H4 (cell line): ENCODE data around the genes ARL1 and PAH.

DNA sequence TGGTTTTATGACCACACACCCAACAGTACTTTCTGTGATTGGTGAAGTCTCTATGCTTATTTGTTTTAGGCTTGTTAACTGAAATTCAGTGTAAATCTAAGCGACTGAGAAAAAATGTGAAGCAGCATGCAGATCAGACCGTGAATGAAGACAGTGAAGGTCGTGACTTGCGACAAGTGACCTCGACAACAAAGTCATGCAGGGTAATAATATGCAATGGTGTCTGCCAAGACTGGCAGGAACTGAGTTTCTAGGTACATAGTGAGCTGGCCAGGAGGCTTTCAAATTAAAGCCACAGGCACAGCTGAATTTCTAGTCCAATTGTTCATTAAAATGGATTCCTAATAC is 38.7 kb upstream of the GAS2L3 start:
- RAMPAGE, long total RNA, result no peak

DNA sequence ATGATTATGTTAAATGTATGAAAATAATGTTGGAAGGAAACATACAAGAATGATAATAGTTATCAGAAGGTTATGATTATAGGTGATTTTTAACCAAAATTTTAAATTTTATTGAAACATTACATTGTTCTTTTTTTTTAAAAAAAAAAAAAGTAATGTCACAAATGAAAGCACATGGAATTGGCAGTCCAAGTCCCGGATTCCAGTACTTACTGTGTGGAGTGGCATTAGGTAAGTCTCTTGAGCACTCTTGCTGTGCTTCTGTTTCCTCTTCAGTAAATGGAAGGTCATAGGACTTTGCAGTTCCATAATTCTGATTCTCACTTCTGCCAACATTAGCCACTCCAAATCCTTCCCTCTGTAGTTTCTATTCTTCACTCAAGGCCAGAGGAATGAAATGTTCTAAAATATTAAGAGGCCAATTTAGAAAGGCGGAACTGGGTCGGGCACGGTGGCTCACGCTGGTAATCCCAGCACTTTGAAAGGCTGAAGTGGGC is 19.7 kb upstream of the SLC5A8 start:
- RAMPAGE, long total RNA, result no peak

DNA sequence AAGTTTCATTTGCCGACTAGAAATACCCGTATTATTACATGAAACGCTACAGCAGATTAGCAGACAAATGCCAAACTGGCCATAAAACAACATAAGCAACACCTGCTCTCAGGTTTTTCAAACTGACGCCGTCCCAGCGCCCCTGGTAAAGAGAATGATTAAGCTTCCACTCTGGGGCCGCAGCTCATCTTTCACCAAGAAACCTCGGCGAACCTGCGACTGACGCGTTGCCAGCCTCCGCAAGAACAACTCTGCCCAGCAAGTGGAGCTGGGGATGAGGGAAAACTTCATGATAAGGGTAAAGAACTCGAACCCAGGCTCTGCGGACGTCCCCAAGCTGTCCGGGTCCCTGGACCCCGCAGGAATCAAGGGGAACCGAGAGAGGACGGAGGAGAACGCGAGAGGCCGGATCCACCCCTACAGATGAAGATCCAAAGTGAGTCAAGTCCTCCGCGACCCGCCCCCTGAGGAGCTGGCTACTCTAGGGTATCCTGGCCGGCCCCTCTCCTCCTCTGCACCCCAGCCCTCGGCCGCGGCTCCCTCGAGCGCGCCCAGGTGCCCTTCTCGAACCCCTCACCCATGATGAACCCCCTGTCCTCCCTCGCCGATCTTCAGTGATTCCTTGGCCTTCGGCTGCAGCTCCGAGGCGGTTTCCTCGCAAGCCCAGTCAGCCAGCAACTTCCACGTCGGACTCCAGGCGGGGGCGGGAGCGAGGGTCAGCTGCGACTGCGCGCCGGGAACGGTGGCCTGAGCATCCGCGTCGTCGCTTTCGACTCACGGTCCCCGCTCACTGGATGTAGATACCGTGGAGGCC is at the start of gene ARL1:
Gene ARL1 (minus strand): TSS at position 708 of the 814 bp plus-strand sequence.
- RAMPAGE, long total RNA, result start-site peak on the minus strand centred at position 688 of the sequence, 25 bp wide, 149 reads

DNA sequence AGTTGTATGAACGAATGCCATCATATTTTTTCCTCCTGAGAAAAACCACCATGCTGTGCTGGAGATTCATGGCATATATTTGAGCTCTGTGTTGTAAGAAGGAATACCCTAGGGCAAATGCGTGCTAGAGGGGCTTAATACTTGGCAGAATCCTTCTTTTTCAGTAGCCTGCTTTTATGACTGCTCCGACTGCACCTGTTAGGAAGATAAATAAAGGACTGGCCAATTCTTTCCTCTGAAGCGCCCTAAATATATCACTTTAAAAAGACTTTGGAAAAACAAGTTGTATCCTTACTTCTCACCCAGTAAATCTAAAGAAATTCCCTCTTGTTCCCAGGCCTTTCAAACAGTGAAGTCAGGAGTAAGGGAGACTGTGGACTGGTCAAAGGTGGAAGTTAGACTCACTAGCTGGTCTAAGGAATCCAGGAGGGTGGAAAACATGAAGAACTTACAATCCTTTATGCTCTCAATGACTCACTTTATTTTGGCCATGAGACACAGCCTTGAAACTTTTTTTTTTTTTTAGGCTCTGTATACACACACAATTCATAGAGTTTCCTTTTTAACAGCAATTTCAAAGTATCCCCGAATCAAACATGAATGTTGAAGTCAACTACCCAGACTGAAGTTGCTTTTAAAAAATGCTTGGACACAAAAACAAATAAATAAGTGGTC is 5.2 kb downstream of the MYBPC1 start:
- RAMPAGE, long total RNA, result no peak

DNA sequence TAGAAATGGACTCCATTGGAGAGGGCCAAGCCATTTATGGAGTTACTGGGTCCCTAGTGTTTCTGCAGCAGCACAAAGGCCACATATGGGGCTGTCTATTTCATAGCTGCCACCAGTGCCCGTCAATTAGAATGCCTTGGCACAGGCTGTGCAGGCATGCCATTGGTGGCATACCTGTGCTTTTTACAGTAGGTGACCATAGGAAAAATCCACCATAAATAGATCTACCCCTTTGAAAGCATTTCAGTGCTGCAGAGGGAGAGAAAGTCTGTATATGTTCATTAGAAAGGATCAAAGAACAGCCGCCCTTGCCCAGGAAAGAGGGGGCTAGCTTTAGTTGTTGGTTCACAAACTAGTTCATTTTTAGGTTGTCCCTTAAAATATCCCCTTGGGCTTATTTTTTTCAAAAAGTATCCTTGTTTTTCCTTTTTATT is 13.2 kb downstream of the MYBPC1 start:
- RAMPAGE, long total RNA, result no peak

DNA sequence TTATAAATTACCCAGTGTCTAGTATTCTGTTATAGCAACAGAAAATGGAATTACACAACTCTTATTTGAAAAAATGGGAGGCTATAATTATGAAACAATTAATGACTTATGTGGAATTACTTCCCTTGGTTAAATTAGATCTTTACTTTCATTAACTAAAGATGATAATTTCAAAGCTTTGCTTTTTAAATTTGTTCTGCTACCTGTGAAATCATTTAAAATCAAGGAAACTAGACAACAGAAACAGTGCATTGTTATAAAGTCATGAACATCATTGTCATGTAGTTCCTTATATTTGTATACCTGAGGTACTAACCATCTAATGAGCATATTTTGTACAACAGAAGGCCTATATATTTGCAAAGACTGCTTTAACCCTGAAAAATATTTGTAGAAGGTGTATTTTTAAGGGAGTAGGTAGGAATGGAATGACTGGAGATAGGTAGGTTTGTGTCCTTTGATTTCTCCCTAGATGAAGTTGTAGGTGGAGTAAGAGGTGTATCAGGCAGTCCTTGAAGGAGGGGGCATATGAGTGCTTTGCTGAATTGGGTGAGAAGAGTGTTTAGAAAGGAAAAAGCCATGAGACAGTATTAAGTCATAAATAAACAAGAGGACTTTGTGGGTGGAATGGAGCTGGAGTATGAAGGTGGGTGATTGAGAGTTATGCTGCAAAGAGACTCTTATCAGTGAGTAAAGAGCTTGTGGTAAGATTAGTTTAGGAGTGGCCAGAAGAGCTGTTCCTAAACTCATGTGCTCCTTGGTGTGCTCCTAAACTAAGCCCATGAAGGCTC is 9.4 kb downstream of the CHPT1 start:
- RAMPAGE, long total RNA, result no peak

DNA sequence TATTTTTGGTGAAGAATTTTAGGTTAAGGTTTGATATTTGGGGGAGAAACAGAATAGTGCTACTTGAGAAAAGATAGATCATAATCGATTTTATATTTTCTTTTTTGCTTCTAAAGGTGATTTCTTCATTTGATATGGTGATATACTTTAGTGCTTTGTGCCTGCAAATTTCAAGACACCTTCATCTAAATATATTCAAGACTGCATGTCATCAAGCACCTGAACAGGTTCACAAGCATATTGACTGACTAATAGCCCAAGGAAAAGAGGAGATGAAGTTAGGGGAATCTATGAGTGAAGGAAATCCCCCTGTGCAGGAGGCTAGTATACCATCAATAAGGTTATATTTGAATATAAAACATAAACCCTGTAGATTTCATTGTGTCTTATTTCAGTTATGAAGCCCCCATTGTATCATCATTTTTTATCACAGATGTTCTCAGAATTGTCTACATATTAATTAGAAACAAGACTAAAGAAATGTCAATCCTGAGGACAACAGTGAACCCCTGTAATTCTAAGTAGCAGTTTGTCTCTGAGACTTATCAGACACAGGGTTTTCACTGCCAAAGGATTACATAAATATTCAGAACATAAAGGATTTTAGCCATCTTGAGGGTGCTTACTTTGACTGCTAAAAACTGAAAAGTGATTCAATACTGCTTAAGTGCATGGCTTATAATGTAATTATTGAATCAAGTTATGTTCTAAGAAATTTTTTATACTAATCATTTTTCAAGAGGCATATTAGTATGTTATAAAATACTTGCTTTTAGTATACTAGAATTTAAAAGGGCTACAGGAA is 12.9 kb downstream of the SYCP3 start:
- RAMPAGE, long total RNA, result no peak

GRCh38 chr12:101770288-101770912 is 31.1 kb upstream of the SYCP3 start:
- RAMPAGE, long total RNA, result no peak

GRCh38 chr12:101772332-101772977 is 33.2 kb upstream of the SYCP3 start:
- RAMPAGE, long total RNA, result no peak

GRCh38 chr12:102063064-102063589 is 1.3 kb upstream of the WASHC3 start:
- RAMPAGE, long total RNA, result no peak

DNA sequence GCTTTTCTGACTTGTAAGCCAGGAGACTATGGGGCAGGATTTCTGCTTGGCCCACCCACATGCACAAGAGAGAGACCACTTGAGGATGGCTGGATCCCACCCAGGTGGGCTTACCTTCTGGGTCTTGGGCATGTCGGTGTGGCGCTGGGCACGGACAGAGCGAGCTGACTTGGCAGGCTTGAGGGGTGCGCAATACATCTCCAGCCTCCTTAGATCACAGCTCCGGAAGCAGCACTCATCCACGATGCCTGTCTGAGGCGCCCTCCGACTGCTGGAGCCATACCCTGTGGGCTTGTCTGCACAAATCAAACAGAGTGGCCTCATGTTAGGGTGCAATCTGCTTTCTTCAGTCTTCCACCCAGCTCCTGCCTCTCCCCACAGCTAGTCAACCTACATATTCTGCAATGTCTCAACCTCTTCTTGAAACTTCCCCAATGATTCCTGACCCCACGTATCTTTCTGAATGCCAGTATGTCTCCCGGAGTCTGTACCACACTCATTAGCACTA is 60.9 kb downstream of the IGF1 start:
- RAMPAGE, long total RNA, result no peak

- RAMPAGE, long total RNA, result no peak
Measured at GRCh38 chr12:102429604-102430313, 50.6 kb downstream of the IGF1 start.

- RAMPAGE, long total RNA, result no peak
Measured at GRCh38 chr12:102917037-102917937, at the start of gene PAH. Gene PAH, minus strand, starts transcription at chr12:102917244.

- RAMPAGE, long total RNA, result no peak
Measured at GRCh38 chr12:102920452-102920897, 3.4 kb upstream of the PAH start.

- RAMPAGE, long total RNA, result no peak
Measured at GRCh38 chr12:102950265-102951558, 6.8 kb upstream of the ASCL1 start.

DNA sequence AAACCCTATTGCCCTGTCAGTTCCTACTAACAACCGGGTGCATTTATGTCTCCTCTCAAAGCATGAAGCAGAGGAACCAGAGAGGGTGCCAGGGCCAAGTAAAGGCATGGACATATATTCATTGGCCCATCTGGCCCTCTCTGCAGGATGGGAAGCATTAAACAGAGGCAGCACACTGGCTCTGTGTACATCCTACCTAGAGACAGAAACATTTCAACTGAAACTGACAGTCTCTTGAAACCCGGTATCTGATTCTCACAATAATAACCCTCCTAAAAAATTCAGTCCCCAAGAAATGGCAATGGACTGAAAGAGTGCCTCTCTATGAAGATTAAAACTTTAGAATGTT is 6.8 kb upstream of the STAB2 start:
- RAMPAGE, long total RNA, result no peak

DNA sequence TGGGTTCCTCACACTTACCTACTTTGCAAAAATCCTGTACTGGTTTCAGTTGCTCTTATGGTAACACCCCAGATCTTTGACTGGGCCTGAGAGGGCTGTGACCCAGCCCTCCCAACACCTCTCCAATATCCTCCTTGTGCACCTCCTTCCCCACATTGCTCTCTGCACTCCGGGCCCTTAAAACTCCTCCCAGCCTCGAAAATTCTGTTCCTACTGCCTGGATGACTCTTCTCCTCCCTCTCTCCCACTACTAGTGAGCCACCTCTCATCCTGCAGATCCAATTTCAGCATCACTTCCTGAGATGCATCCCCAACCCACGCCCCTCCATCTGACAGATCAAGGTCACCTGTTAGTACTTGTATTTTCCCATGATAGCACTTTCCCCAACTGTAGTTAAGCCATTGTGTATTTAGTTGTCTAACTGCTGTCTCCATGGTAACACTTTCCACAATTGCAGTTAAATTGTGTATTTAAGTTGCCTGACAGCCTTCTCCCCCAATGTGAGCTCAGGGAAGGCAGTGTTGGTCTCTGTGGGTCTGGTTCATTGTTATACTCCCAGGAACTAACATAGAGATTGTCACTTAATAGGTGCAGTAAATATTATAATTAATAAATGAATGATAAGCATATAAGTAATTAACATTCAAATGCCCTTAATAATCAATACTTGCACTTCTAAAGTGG is 11.6 kb upstream of the NT5DC3 start:
- RAMPAGE, long total RNA, result no peak

GRCh38 chr12:103962334-103963159 is 3.1 kb upstream of the TDG start:
- RAMPAGE, long total RNA, result no peak

GRCh38 chr12:104321030-104321662 is 17.6 kb downstream of the EID3 start:
- RAMPAGE, long total RNA, result no peak

DNA sequence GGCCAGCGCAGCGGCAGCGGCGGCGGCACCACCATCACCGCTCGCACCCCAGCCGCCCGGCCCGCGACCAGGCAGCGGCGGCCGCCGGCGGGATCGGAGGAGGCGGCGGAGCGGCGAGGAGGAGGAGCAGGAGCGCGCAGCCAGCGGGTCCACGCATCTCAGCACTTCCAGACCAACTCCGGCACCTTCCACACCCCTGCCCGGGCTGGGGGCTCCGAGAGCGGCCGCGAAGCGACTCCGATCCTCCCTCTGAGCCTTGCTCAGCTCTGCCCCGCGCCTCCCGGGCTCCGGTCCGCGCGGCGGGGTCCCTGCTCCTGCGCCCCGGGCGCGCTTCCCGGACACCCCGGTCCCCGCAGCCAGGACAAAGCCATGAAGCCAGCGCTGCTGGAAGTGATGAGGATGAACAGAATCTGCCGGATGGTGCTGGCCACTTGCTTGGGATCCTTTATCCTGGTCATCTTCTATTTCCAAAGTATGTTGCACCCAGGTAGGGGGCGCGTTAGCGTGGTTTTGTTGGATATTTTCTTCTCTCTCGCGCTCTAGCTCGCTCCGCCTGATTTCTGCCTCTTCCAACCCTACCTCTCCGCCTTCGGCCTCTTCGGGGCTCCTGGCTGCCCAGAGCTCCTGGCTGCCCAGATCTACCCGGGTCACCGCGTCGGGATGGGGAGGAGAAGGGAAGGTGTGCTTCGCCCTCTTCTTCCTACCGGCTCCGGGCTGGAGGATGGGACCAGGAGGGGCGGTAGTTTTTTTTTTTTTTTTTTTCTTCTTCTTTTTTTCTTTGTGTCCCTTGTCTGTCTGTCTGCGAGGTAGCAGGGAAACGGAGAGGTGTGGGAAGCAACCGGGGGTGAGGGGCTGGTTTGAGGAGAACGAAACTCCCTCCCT is 536 bp downstream of the CHST11 start:
- RAMPAGE, long total RNA, result no peak